ENCODE data around the genes THOC1 and METTL4.

DNA sequence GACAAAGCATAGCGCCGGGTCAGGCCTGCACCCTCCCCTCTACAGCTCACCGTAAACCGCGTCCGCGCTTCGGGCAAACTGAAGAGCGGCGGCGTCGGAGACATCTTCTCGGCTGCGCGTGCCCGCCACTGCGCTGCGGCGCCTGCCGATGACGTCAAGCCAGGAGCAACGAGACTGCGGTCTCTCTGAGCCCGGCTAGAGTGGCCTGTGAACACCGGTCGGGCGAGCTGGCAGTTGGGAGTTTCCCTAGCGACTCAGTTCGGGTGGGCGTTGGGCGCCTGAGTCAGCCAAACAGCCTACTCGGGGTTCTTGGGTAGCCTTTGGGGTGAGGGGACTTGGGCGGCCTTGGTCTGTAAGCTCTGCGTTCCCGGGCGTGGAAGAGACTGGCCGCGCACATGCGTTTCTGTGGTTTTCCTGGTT, at the start of gene THOC1:
THOC1 (minus strand) TSS at position 132 of the 420 bp plus-strand sequence.
- RRBS = 0% methylated on average over 2 of the region's 39 CpGs

GRCh38 chr18:361980-362208, 94.0 kb upstream of the THOC1 start:
- RRBS = no CpG with 5 or more reads among the region's 5 CpGs

- RRBS = no CpG with 5 or more reads among the region's 8 CpGs
Measured at GRCh38 chr18:501497-501813, 954 bp upstream of the COLEC12 start.

DNA sequence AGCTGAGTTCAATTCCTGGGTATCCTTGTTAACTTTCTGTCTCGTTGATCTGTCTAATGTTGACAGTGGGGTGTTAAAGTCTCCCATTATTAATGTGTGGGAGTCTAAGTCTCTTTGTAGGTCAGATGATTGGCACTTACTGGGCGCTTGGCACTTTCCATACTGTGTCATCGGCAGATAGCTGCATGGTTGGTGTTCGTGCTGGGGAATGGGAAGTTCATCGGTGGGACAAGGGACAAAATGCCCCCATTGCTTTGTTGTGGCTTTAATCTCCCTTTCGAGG, 8.5 kb downstream of the TYMS start:
- RRBS = no CpG with 5 or more reads among the region's 6 CpGs

GRCh38 chr18:690543-690889, 21.9 kb downstream of the ENOSF1 start:
- RRBS = no CpG with 5 or more reads among the region's 9 CpGs

DNA sequence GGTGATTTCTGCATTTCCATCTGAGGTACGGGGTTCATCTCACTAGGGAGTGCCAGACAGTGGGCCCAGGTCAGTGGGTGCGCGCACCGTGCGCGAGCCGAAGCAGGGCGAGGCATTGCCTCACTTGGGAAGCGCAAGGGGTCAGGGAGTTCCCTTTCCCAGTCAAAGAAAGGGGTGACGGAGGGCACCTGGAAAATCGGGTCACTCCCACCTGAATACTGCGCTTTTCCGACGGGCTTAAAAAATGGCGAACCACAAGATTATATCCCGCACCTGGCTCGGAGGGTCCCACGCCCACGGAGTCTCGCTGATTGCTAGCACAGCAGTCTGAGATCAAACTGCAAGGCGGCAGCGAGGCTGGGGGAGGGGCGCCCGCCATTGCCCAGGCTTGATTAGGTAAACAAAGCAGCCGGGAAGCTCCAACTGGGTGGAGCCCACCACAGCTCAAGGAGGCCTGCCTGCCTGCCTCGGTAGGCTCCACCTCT, 324.0 kb downstream of the METTL4 start:
- RRBS = no CpG with 5 or more reads among the region's 26 CpGs

DNA sequence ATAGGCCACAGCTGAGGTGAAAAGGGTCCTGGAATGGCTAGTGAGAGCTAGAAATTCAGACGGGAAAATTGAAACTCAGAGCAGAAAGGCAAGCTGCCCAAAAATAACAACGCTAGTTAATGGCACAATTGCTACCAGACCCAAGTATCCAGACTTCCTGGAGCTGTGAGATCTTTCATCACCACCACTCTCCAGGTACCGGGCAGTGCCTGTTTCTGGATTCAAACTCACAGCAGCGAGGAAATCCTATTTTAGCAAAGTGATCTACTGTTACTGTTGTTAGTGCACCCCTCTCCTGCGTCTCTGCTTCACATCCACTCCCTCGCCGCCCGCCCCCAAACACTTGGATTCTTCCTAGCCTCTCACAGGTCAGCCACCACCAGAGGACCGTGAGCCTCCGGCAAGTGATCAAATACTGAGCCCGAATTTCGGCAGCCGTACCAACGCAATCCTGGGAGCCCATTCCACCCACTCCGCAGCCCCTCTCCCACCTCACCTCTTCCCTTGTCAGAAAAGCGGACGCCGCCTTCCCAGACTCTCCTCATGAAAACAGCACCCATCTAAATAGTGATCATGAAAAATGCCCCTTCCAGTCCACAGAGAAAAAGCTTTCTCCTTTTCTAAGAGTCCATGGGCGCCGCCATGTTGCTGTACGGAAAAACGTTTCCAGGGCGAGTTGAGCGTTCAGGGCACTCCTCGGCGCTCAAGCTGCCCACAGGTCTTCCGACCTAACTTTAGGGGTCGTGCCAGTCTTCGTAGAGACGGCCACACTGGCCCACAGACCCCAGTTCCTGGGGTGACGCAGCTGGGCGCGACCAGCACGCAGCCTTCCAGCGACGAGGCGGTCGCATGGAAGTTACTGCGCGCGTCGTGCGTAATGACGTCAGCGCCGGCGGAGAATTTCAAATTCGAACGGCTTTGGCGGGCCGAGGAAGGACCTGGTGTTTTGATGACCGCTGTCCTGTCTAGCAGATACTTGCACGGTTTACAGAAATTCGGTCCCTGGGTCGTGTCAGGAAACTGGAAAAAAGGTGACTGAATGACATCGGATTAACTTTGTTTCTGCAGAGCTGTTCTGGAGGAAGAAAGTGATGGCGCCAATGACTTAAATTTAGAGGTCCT, at the start of gene METTL4:
METTL4 (minus strand) TSS at position 853 of the 1,122 bp plus-strand sequence.
- RRBS = no CpG with 5 or more reads among the region's 57 CpGs

DNA sequence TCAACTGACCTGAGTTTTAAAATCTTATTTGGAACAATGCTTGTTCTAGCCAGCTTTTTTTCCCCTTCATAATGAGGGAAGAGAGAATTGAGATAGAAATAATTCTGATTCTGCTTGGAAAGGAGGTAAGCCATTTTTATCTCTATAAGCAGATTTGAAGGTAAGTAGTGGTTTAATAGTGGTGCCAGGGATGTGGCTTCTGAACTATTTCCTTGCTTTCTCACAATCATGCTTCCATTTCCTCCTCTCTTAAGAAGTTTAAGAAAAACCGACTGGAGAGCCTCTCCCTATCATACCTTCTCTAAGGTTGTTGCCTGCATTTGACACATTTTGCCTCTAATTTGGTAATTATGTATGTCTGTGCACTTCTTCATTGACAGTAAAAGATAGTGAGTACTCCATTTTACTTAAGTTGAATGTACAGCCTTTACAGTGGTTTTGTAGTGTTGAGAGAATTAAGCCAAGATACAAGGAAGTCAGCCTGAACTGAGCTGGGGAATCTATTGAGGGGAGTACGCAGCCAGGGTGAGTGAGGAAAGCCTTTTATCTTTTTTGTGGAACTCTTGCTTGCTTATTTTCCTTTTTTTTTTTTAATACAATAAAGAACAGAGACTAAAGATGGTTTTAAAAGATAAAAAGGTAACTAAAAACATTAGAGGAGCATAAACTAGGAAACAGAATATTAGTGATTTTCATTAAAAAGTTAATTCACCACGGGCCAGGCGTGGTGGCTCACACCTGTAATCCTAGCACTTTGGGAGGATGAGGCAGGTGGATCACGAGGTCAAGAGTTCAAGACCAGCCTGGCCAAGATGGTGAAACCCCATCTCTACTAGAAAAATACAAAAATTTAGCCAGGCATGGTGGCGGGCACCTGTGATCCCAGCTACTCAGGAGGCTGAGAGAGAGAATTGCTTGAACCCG, 78.8 kb downstream of the SMCHD1 start:
- RRBS = no CpG with 5 or more reads among the region's 7 CpGs

DNA sequence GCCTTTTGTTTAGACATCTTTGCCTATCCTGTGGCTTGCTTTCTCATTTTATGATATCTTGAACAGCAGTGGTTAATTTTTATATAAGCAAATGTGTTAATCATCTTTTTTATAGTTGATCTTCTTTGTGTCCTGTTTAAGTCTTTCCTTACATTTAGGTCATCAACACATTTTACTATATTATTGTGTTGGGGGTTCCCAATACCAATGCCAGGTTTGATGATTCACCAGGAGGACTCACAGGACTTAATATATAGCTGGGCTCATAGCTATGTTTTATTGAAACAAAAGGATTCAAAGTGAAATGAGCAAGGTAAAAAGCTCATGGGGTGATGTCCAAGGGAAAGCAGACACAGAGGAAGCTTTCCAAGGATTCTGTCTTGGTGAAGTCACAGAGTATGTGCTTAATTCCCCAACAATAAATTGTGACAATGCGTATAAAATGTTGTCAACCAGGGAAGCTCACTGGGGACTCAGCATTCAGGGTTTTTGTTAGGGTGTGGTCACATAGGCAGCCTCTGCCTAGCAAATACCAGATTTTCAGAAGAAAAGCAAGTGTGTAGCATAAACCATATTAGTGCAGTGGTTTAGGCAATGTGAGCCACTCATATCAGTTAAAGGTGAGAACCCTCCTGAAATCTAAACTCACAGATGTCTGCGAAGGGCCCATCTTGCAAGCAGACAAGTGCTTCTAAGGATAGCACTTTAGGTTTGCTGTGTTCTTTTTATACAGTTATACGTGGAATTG, 92.6 kb upstream of the EMILIN2 start:
- RRBS = no CpG with 5 or more reads among the region's 3 CpGs

DNA sequence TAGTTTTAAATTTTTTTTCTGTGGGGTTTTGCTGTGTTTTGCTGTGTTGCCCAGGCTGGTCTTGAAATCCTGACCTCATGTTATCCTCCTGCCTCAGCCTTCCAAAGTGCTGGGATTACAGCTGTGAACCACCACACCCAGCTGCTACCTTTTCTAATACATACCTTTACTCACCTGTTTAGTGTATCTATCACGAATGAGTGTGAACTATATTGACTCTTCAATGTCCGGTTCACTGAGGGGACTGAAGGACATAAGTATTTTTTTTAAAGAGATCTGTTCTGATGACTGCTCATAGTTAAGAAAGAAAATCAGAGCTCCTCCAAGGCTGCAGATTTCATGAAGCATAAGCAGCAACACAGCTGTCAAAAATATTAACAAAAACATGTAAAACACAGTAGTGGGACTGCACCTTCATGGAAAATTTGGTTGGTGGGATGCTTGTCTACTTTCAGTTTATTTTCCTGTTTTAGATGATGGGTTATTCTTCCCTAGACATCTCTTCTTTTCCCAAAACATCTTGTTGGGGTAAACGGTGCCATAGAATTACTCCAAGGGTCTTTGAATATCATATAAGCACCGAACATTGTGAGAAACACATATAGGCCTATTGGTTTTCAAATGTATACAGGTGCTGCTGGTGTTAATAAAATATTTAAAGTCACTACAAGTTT, 84.0 kb upstream of the EMILIN2 start:
- RRBS = no CpG with 5 or more reads among the region's 4 CpGs

GRCh38 chr18:2905782-2906306, 59.0 kb downstream of the EMILIN2 start:
- RRBS = 18% methylated on average over 9 of the region's 47 CpGs

GRCh38 chr18:2947695-2948008, 65.3 kb downstream of the LPIN2 start:
- RRBS = no CpG with 5 or more reads among the region's 8 CpGs

DNA sequence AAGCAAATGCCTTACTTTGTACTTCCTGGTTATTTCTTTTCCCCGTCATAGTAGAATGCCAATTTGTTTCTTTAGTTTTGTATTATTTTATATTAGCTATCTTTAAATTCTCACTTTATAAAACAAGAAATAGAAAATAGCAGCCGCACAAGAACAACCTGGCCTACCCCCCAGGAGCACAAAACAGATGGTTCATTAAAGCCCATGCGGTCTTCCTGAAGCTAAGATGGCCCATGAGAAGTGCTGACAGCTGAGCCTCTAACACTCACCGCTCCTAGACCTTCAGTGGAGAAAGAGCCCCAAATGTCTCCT, 45.2 kb downstream of the LPIN2 start:
- RRBS = no CpG with 5 or more reads among the region's 4 CpGs

- RRBS = no CpG with 5 or more reads among the region's 8 CpGs
Measured at GRCh38 chr18:3010823-3011244, 2.1 kb downstream of the LPIN2 start.

DNA sequence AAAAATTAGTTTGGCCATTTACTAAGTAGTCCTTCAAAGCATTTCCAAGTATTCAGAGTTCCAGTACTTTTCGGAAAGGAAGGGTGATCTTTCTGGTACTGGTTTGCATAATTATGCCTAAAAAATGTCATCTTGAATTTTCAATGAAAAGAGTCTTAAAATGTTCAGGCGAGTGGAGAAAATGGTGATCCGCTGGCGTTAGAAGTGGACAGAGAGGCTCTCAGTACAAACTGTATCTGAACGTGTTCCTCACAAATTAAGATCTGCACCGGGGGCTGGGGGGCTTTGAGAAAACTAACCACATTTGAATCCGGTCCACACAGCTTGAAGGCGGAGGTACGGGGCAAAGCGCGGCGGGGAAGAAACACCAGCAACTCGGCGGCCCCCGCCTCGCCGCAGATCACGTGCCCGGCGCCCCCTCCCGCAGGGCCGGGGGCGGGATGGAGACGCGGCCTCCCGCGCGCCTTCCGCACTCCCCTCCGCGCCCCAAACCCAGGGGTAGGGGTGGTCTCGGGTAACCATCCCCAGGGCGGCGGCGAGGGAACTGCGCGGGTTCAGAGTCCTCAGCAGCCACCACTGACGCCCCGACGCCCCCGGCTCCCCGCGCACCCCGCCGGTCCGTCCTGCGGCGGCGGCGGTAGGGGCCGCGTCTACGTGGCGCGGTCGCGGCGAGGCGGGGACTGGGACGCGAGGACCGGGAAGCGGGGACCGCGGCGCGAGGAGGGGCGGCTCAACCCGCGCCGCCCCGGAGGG, 549 bp downstream of the LPIN2 start:
- RRBS = 1% methylated on average over 35 of the region's 72 CpGs

GRCh38 chr18:3026597-3027315, 13.8 kb upstream of the LPIN2 start:
- RRBS = no CpG with 5 or more reads among the region's 18 CpGs

GRCh38 chr18:3218704-3219147, 1.0 kb downstream of the MYOM1 start:
- RRBS = no CpG with 5 or more reads among the region's 2 CpGs

DNA sequence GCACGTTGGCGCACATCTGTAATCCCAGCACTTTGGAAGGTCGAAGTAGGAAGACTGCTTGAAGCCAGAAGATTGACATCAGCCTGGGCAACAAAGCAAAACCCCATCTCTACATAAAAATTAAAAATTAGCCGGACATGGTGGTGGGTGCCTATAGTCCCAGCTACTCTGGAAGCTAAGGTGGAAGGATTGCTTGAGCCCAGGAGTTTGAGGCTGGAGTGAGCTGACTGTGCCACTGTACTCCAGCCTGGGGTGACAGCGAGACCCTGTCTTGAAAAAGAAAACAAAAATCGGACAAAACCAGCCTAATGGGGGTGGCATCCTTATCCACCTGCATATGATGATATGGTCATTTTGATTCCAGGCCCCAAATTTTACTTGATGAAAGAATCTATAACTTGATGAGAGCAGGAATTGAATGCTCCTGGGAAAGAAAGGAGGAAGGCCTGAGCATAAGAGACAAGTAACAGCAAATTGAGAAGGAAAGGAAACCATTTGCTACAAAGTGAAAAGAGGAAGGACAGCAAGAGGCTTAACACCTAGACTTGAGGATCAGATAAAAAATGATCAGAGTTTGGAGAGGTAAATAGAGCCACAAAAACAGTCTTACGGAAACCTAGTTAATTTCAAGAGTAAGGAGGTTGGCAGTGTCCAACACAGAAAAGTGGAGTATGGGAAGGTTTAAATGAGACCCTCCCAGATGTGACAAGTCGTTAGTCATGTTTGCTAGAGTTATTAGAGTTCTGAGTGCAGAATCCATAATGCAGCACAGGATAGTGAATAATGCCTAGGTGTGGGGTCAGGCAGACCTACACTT, 3.6 kb upstream of the MYL12B start:
- RRBS = no CpG with 5 or more reads among the region's 8 CpGs

DNA sequence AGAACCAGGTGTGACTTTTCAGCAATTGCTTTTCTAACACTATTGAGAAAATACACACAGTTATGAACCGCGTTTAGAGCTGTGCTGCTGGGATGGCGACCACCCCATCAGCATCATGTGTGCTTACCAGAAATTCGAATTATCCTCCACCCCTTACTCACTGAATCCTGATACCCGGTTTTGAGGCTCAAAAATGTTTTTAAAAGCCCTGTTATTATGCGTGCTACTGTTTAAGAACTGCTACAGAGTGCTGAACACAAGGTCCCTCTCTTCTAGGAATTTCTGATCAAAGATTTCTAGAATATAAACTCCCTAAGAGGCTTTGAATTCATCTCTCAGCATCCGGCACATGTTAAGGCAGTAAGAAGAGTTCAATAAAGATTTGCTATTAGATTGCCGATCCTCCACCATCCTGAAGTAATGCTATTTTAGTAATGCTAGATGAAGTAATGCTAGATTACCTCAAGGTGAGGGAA, 1.1 kb upstream of the MYL12B start:
- RRBS = no CpG with 5 or more reads among the region's 8 CpGs

GRCh38 chr18:3280168-3280351, 18.1 kb downstream of the MYL12B start:
- RRBS = no CpG with 5 or more reads among the region's 3 CpGs

All from iris pigment epithelial cell (primary cell).